Metastatic Liver Carcinoma in the Lung (tissue), 2 donors: ENCODE results near the genes EXOC3L2, ERCC1, VASP, MEIOSIN and DMPK.

- PRO-cap, 2 experiments, result no peak in any of the 2 experiments
Measured at GRCh38 chr19:45118315-45119221, 25.6 kb downstream of the PPP1R37 start.

- PRO-cap, 2 experiments, result no peak in any of the 2 experiments
Measured at GRCh38 chr19:45154194-45154815, 6.5 kb downstream of the NKPD1 start.

DNA sequence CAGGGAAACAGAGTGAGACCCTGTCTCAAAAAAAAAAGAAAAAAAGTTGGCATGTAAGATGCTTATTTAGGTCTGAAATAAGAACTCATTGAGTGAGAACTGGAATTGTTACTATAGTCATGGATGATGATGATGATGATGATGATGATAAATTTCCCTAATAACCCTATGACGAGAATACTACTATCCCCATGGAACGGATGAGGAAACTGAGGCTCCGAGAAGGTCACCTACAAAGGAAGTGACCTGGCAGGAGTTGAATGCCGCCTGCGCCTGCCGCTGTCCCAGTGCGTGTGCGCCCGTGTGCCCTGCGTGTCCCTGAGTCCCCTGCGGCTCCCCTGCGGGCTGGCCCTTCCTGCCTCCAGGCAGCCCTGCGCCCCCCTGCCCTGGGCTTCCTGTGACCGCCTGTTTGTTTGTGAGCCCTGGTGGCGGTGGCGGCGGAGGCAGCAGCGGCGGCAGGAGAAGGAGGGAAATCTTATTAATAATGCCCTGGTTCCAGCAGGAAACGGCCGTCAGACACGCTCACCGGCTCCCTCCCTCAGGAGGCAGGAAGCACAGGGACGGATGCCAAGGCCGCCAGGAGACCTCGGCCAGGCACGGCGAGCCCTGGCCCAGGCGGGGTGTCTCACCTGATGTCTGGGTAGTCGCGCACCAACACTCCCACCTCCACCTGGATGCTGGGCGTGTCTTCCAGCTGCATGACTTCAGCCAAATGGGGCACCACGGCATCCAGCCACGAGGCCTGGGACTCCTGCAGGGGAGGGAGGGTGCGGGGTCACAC is 29.6 kb downstream of the EXOC3L2 start:
- PRO-cap, 2 experiments, result no peak in any of the 2 experiments

- PRO-cap, 2 experiments, result peak in 1 of 2 experiments; most common minus-strand start chr19:45245392 (in 1)
Measured at GRCh38 chr19:45245079-45245761, at the start of gene EXOC3L2. EXOC3L2 (minus strand) TSS chr19:45245407.

DNA sequence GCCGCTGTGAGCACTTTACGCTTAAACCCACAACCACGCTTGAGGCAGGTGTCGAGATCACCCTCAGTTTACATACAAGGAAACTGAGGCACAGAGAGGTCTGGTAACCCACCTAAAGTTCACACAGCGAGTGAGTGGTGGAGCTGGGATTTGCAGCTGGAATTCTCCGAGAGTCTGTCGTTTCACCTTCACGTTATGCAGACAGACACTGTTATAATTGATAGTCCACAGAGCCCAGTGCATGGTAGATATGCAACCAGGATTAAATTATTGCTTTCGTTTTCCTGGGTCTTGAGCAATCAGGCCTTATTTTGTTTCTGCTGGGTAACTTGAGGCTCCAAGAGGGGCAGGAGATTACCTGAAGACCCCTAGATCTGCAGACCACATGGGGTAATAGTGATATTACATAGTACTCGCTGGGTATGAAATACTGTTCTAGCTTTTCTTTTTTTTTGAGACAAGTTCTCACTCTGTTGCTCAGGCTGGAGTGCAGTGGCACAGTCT is 19.1 kb downstream of the MARK4 start:
- PRO-cap, 2 experiments, result no peak in any of the 2 experiments

- PRO-cap, 2 experiments, result peak in 1 of 2 experiments; most common plus-strand start chr19:45273405 (in 1)
Measured at GRCh38 chr19:45273191-45273628, 22.1 kb downstream of the MARK4 start.

DNA sequence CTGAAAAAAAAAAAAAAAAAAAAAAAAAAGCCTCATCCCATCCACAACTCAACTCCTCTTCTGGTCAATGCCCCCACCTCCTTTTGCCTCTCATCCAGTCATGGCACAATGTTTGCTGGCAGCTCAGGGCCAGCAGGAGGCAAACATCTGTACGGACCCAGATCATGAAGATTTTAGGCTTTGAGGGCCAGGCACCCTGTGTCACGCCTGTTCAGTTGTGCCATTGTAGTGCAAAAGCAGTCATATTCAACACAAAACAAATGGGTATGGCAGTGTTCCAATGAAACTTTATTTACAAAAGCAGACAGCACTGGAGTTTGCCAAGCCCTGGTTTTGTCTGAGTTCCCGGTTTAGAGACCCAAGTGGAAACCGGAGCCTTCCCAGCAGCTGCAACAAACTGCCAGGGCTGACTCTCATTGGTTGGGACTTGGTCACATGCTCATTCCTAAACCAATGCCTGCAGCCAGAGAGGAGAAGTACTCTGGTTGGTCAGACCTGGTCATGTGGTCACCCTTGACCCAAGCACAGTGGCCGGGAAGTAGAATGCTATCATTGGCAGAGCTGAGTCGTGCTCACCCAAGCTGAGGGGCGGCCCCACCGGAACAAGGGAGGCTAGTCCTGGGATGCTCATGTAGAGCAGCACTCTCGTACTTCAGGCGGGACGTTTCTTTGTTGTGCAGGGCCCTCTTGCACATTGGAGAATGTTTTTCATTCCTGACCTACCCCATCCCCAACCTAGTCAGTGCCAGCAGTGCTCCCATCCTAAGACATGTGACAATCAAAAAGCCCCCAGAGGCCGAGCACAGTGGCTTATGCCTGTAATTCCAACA is 22.1 kb downstream of the CKM start:
- PRO-cap, 2 experiments, result peak in 1 of 2 experiments; most common minus-strand start position 399 of the sequence (in 1)

GRCh38 chr19:45403344-45404526 is 1.1 kb downstream of the PPP1R13L start:
- PRO-cap, 2 experiments, result peak in 2 of 2 experiments; most common plus-strand start chr19:45404404 (in 2)

GRCh38 chr19:45423617-45424916 is at the start of gene ERCC1:
ERCC1 (minus strand) TSS chr19:45423917.
- PRO-cap, 2 experiments, result peak in 2 of 2 experiments; most common plus-strand start chr19:45423994 (in 2); most common minus-strand start chr19:45423917 (in 2)

DNA sequence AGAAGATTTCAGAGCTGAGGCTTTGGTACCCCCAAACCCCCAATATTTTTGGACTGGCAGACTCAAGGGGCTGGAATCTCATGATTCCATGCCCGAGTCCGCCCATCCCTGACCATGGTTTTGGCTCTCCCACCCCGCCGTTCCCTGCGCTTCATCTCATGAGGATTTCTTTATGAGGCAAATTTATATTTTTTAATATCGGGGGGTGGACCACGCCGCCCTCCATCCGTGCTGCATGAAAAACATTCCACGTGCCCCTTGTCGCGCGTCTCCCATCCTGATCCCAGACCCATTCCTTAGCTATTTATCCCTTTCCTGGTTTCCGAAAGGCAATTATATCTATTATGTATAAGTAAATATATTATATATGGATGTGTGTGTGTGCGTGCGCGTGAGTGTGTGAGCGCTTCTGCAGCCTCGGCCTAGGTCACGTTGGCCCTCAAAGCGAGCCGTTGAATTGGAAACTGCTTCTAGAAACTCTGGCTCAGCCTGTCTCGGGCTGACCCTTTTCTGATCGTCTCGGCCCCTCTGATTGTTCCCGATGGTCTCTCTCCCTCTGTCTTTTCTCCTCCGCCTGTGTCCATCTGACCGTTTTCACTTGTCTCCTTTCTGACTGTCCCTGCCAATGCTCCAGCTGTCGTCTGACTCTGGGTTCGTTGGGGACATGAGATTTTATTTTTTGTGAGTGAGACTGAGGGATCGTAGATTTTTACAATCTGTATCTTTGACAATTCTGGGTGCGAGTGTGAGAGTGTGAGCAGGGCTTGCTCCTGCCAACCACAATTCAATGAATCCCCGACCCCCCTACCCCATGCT is 6.7 kb downstream of the FOSB start:
- PRO-cap, 2 experiments, result no peak in any of the 2 experiments

GRCh38 chr19:45507092-45508103 is at the start of gene VASP:
VASP (plus strand) TSS chr19:45507479.
- PRO-cap, 2 experiments, result peak in 2 of 2 experiments; most common plus-strand start chr19:45507487 (in 2); most common minus-strand start chr19:45507394 (in 2)

GRCh38 chr19:45509197-45509706 is 2.0 kb downstream of the VASP start:
- PRO-cap, 2 experiments, result peak in 2 of 2 experiments; most common plus-strand start chr19:45509403 (in 1); most common minus-strand start chr19:45509364 (in 2)

- PRO-cap, 2 experiments, result no peak in any of the 2 experiments
Measured at GRCh38 chr19:45643414-45644071, 4.3 kb upstream of the EML2 start.

- PRO-cap, 2 experiments, result no peak in any of the 2 experiments
Measured at GRCh38 chr19:45669014-45669676, 1.1 kb downstream of the GIPR start.

GRCh38 chr19:45733241-45733691 is at the start of gene MEIOSIN:
MEIOSIN (plus strand) TSS chr19:45733439.
- PRO-cap, 2 experiments, result no peak in any of the 2 experiments

- PRO-cap, 2 experiments, result peak in 1 of 2 experiments; most common plus-strand start chr19:45770477 (in 1); most common minus-strand start chr19:45770312 (in 1)
Measured at GRCh38 chr19:45770142-45770644, 1.1 kb upstream of the SIX5 start.

- PRO-cap, 2 experiments, result no peak in any of the 2 experiments
Measured at GRCh38 chr19:45780212-45780683, 2.0 kb downstream of the DMPK start.

GRCh38 chr19:45780684-45781443 is 1.4 kb downstream of the DMPK start:
- PRO-cap, 2 experiments, result no peak in any of the 2 experiments

- PRO-cap, 2 experiments, result peak in 2 of 2 experiments; most common minus-strand start chr19:45782490 (in 2)
Measured at GRCh38 chr19:45782152-45782736, at the start of gene DMPK. DMPK (minus strand) TSS chr19:45782490.

- PRO-cap, 2 experiments, result no peak in any of the 2 experiments
Measured at GRCh38 chr19:45815768-45816235, 694 bp upstream of the RSPH6A start.